Breast epithelium (tissue), 2 donors: ENCODE data around the genes MPHOSPH6, NECAB2 and KCNG4.

- PRO-cap: no peak
- RAMPAGE, long total RNA, 2 experiments: no peak in any of the 2 experiments
These were observed 166.7 kb upstream of the PLCG2 start for GRCh38 chr16:81611899-81613199.

DNA sequence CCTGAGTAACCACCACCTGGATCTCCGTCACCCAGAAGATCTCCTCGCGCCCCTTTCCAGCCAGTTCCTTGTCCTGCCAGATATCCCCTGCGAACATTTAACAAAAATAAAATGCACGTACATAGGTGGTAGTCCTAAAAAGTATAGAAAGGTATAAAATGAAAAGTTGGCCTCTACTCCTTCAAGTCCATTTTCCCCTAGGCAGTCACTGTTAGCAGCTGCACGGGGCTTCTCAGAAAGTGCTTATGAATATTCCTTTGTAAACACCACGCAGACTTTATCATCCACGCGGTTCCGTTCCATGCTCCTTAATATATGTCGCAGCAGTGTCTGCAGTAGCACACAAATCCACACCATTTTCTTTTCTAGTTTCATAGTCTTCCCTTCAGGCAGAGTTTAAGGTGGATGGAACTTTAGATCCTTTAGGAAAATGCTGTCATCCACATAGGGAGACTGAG, 146.9 kb upstream of the PLCG2 start:
- PRO-cap: no peak
- RAMPAGE, long total RNA, 2 experiments: no peak in any of the 2 experiments

GRCh38 chr16:81746052-81746733, 32.9 kb upstream of the PLCG2 start:
- PRO-cap: unidirectional peak, minus-strand start at chr16:81746350
- RAMPAGE, long total RNA, 2 experiments: no peak in any of the 2 experiments

DNA sequence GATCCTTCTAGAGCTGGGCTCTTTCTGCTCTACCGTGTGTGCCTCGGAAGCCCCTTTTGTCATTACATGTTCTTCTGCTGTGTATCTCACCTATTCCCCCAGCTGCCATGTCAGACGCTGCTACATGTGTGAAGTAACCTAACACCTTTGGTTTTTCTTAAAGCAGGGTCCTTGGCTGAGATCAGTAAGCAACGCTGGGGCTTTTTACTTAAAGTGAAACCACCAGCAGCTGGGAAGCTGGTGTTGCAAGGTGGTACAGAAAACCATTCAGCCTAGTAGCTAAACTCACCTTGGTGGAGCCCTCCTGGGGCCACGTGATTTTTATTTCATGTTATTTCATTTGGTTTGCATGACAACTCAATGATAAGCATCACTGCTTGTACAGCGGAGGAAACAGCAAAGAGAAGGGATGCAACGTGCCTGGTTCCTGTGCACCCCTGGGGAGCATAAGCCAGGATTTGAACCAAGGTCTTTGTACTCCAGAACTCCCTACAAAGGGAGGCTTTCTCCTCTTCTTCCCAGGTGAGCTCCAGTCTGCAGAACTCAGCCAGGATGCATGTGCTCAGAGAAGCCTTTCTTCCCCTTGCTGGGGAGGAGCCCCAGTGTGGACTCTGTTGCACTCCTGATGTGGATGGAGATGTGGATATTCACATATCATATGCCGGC, 62.7 kb downstream of the PLCG2 start:
- PRO-cap: no peak
- RAMPAGE, long total RNA, 2 experiments: no peak in any of the 2 experiments

- PRO-cap: no peak
- RAMPAGE, long total RNA, 2 experiments: no peak in any of the 2 experiments
These were observed 110.0 kb downstream of the PLCG2 start for GRCh38 chr16:81888982-81889640.

GRCh38 chr16:82169566-82170452, at the start of gene MPHOSPH6:
Gene MPHOSPH6, minus strand, starts transcription at chr16:82170224.
- PRO-cap: bidirectional peak, plus-strand start at chr16:82170350, minus-strand start at chr16:82170215
- RAMPAGE, long total RNA, 2 experiments: start-site peak on the minus strand in 2 of 2 experiments, at chr16:82170178-82170228 at its widest, 663 to 1,334 reads per replicate

GRCh38 chr16:82638166-82638617, 11.4 kb downstream of the CDH13 start:
- PRO-cap: no peak
- RAMPAGE, long total RNA, 2 experiments: no peak in any of the 2 experiments

- PRO-cap: no peak
- RAMPAGE, long total RNA, 2 experiments: no peak in any of the 2 experiments
These were observed 13.0 kb downstream of the CDH13 start for GRCh38 chr16:82639604-82640383.

GRCh38 chr16:83473317-83473516, 334.6 kb upstream of the HSBP1 start:
- PRO-cap: no peak
- RAMPAGE, long total RNA, 2 experiments: no peak in any of the 2 experiments

DNA sequence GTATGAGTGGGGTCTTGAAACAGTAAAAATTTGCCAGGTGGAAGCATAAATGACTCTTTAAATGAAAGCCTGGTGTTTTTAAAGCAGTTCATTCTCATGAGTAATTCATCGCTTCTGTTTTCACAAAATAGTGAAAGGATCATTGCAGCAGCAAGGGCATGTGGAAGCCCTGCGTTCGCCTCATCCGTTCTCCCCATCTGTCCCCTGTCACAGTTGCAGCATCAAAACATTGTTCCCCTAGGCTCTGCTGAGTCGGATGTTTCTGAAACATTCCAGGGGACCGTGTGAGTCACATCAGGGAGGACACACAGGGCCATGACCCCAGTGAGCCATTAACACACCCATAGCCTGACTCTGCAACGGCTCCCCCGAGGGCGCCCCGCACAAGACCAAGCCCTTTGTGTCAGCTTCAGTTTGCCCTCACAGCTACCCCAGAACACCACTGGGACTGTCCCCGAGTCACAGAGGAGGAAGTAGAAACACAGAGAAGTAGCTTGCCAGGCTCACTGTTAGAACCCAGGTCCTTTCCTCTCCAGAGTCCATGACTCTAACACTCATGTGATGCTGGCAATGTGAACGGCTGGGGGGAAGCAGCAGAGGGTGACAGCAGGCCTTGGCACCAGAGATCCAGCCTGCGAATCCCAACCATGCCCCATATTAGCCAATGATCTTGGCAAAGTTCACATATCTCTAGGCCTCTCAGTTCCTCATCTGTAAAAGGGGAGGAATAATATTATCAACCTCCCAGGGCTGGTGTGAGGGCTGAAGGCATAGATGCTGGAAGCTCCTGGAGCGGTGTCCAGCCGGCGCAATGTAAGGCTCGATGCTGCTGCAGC, 63.2 kb upstream of the HSBP1 start:
- PRO-cap: no peak
- RAMPAGE, long total RNA, 2 experiments: no peak in any of the 2 experiments

DNA sequence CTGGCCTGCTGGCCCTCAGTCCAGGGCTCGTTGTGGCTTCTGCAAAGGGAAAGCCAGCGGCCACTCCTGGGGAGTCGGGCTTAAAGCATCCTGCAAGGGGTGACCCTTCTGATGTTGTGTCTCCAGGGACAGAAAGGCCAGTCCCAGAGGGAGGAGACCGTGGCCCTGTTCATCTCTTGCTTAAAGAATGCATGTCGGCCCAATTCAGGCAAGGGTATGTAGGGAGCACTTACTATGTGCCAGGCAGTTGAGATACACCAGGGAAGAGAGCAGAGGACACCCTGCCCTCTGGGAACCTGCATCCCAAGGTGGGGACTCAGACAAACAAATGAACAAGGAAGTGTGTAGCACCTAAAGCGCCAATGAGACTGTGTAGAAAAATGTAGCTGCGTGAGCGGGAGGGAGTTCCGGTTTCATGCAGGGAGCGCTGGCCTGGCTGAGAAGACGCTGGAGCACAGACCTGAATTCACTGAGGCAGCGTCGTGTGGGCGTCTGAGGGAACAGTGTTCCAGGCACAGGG, 18.2 kb upstream of the OSGIN1 start:
- PRO-cap: no peak
- RAMPAGE, long total RNA, 2 experiments: no peak in any of the 2 experiments

DNA sequence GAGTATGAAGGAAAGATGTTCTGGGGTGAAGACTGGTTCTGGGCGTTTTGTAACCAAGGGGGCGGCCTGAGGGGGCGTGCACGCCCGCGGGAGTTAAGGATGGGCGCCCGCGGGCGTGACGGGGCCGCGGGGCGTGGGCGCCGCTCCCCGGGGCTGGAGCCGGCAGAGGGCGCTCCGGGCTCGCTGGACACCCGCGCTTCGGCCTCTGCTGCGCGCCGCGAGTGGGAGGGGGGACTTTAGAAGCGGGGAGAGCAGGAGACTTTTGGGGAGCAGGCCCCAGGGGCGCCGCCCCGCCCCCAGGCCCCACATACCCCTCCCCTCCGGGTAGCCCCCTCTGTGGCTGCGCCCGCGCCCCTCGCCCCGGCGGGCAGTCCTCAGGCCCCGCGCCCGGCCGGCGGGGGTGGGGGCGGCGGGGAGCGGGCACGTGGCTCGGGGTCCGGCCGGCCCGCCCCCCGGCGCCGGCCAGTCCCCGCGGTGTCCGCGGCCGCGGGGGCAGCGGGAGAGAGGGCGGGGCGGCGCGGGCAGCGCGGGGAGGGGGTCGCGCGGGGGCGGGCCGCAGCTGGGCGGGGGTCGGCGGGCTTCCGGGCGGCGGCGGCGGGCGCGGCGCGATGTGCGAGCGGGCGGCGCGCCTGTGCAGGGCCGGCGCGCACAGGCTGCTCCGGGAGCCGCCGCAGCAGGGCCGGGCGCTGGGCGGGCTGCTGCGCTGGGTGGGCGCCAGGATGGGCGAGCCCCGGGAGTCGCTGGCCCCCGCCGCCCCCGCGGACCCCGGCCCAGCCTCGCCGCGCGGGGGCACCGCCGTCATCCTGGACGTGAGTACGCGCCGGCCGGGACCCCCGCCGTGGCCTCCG, at the start of gene NECAB2:
NECAB2 (plus strand) TSS at position 204 of the 848 bp plus-strand sequence.
- PRO-cap: no peak
- RAMPAGE, long total RNA, 2 experiments: no peak in any of the 2 experiments

GRCh38 chr16:84086283-84086989, 30.3 kb downstream of the MBTPS1 start:
- PRO-cap: no peak
- RAMPAGE, long total RNA, 2 experiments: no peak in any of the 2 experiments

DNA sequence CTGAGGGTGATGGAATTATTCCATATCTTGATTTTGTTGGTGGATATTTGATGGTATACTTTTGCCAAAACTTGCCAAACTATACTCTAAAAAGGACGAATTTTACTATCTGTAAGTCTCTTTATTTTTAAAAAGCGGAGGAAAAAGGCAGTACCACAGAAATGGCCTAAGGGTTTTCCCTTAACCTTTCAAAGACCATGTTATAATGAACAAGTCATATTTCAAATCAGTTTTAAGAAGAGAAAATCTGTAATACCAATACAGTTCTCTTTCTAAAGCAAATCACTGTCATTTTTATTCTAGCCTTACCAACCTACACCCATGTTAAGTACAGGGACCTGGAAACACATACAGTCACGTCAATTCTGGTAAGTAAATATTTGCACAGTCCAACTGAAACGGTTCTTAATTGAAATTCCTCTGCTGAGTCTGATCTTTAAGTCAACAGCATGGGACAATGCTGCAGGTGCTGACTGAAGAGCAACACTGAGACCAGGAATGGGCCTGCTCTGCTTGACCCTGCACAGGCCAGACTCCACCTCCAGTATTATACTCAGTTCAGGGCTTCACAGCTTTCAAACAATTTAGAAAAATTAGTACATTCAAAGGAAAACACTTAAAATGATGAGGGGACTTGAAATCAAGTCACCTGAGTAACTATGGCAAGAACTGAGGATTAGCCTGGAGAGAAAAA, 20.2 kb downstream of the MBTPS1 start:
- PRO-cap: no peak
- RAMPAGE, long total RNA, 2 experiments: no peak in any of the 2 experiments

DNA sequence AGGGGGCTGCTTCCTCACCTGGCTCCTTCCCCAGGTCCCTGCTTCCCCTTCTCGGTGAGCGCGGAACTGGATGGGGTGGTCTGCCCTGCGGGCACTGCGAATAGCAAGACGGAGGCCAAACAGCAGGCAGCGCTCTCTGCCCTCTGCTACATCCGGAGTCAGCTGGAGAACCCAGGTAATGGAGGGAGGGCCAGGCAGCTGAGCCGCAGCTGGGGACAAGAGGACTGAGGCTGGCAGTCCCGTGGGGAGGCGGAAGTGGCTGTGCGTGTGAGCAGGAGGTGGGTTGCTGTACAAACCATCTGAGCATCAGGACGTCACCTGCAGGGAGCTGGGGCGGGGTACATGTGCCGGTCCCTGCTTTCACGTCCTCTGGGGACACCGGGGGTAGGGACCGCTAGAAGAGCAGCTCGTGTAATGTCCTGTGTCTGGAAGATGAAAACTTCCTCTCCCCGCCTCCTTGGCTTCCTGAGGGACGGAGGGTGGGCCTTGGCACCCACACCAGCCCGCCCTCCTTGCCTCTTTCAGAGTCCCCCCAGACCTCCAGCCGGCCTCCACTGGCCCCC, 3.5 kb downstream of the ADAD2 start:
- PRO-cap: no peak
- RAMPAGE, long total RNA, 2 experiments: no peak in any of the 2 experiments

- PRO-cap: no peak
- RAMPAGE, long total RNA, 2 experiments: no peak in any of the 2 experiments
These were observed at the start of gene KCNG4 for GRCh38 chr16:84239831-84240274. Gene KCNG4, minus strand, starts transcription at chr16:84240012.

DNA sequence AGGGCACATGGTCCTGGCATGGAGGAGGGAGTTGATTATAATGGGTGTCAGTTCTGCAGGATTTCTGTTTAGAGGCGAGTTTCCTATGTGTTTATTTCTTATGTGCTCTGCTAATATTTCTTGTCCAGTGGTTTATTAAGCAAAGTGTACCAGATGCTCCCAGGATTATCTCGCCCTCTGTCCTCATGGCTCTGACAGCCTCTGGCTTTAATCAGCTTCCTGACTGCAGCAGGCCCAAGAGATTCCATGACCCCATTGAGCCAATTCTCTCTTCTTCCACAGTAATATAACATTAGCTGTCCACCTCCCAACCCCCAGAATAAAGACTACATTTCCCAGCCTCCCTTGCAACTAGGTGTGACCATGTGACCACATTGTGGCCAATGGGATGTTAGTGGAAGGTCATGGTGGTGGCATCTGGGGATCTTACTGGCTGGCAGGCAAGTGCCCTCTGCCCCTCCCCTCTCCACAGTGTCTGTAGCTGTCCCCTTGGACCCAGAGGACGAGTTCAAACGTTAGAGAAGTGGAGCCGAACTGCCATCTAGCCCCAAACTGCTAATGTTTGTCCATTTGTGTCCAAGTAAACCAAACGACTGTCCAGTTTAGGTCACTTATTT, 26.5 kb upstream of the KCNG4 start:
- PRO-cap: no peak
- RAMPAGE, long total RNA, 2 experiments: no peak in any of the 2 experiments

DNA sequence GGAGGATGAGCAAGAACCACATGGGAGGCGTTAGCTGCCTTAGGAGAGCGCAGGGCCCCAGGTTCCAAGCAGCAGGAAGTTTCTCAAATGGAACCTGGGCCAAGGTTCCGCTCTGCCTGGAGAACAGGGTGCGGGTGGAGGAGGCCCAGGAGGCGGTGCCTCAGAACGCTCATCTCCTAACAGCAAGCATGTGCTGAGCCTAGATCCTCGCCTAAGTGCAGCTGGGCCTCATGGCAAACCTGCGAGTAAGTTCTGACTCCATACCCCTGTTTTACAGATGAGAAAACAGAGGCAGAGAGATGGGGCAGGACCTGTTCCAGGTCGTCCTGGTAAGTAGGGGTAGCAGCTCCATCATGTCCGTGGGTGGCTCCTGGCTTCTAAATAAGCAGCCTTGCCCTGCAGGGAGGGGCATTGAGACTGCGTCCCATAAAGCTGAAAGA, 2.4 kb upstream of the WFDC1 start:
- PRO-cap: no peak
- RAMPAGE, long total RNA, 2 experiments: no peak in any of the 2 experiments

DNA sequence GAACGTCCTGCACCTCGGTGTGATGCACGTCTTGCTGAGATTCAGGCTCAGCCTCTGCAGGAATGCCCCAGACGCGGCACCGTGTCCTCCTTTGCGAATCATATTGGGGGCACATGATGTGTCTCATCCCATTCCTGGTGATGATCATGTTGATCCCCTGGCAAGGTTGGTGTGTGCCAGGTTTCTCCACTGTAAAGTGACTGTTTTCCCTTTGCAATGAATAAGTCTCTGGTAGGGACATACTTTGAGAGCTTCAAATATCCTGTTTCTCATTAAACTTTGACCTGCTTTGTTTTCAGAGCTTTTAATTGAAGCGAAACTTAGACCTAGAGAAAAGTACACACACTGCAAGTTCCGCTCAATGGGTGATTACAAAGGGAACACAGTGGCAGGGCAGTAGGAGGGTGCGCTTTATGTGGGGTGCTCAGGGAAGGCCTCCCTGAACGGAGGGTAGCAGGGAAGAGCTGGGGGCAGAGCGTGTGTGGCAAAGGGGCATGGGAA, 9.6 kb upstream of the ATP2C2 start:
- PRO-cap: no peak
- RAMPAGE, long total RNA, 2 experiments: no peak in any of the 2 experiments

- PRO-cap: no peak
- RAMPAGE, long total RNA, 2 experiments: no peak in any of the 2 experiments
These were observed 1.8 kb downstream of the ATP2C2 start for GRCh38 chr16:84369900-84370790.